Right lobe of liver (tissue), 4 donors: ENCODE results near the gene RPLP1.

GRCh38 chr15:68430787-68431502, 1.0 kb downstream of the ITGA11 start:
- PRO-cap, 4 experiments, result no peak in any of the 4 experiments
- RAMPAGE, long total RNA, 2 experiments, result no peak in any of the 2 experiments

DNA sequence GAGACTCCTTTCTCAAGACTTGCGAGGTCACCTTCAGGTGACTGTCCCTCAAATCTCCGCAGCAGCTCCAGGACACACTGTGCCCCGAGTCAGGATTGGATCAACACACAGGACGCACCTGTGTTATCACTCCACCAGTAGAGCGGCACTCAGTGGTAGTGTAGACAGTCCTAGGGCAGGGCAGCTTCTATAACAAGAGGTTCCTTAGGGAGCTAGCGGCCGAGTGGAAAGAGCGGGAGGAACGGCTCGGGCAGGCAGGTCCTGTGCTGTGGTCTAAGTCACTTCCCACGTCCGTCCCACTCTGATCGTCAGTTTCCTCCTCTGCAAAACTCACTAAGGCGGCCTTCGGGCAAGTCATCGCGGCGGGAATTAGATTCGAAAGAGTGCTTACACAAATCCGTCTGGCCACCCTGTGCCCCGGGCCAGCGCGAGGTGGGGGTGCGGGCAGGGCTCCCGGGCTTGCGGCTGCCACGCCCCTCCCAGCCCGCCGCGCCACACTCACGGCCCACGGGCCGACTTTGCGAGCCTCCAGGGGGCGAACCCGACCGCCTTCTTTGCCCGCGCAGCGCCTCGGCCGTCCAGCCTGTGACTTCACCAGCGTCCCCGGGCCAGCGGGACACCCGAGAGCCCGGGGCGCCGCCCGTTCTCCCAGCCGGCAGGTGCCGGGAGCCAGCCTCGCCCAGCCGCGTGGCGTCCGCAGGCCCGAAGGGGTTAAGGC, 555 bp upstream of the CORO2B start:
- PRO-cap, 4 experiments, result no peak in any of the 4 experiments
- RAMPAGE, long total RNA, 2 experiments, result no peak in any of the 2 experiments

- PRO-cap, 4 experiments, result no peak in any of the 4 experiments
- RAMPAGE, long total RNA, 2 experiments, result no peak in any of the 2 experiments
Observed at GRCh38 chr15:68614299-68615581, 35.9 kb downstream of the CORO2B start.

- PRO-cap, 4 experiments, result no peak in any of the 4 experiments
- RAMPAGE, long total RNA, 2 experiments, result no peak in any of the 2 experiments
Observed at GRCh38 chr15:68696803-68697002, 117.9 kb downstream of the CORO2B start.

DNA sequence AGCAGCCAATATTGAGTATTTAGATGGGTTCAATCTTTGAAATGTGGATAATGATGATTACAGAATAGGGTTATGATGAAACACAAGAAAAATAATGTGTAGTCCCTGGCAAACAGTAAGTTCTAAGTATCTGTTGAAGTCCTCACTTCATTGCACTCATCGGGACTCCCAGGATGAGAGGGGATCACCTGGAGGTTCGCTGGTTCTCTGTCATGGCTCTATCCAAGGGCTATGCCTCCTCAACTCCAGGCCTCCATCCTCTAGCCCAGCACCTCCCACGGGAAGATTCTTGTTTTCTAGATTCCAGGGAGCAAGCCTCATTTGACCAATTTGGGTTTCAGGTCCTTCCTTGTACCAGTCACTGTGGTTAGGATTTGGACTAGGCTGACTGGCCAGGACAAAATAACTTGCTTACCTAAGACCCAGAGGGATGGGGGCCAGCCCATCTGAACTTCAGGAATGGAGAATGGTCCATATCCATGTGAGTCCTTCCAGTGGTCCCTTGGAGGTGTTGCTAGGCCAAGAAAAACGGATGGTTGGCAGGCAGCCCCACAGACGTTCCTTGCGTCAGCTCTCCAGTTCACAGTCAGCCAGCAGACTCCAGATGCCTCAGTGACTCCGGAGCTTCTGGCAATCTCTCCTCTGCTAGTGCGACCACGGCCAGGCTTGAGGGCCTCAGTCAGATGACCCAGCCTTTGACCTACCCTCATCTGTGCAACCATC, 45.3 kb downstream of the ANP32A start:
- PRO-cap, 4 experiments, result no peak in any of the 4 experiments
- RAMPAGE, long total RNA, 2 experiments, result no peak in any of the 2 experiments

GRCh38 chr15:68775943-68776310, 44.8 kb downstream of the ANP32A start:
- PRO-cap, 4 experiments, result no peak in any of the 4 experiments
- RAMPAGE, long total RNA, 2 experiments, result no peak in any of the 2 experiments

DNA sequence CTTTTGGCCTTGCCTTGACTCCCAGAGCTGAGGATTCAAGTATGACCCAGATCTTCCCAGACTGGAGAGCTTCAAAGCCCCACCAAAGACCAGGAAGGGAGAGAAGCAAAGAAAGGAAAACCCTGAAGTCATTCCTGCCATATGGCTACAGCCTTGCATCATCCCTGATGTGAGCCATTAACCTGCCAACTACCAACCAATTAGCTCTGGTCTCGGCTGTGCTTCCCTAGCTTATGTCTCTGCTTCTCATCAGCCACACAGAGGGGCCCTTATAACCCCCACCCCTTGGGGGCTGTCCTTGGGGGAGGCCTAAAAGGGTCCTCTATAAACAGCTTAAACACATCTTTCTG, 52.7 kb downstream of the NOX5 start:
- PRO-cap, 4 experiments, result no peak in any of the 4 experiments
- RAMPAGE, long total RNA, 2 experiments, result no peak in any of the 2 experiments

DNA sequence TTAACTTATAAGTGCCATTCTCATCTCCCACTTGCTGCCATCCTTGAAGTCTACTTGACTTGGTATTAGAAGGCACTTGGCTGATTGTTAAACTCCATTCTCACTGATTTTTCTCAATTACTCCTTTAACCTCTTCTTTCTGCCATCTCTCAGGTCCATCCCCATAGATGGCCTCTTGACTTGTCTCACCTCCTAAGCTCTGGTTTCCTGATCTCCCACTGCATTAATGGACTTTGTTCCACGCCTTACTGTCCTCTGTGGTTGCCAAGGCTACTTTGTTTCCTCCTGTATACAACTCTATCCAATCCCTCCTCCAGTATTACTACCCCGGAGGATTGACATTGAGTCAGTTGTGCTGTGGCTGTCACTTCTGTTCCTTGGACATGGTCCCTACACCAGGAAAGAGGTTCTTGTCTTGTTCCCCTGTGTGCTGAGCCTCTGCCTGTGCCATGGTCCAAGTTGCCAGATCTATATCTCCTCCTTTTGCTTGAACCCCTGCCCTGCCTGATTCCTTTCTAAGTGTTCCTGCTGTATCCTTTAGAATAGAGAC, 10.6 kb upstream of the GLCE start:
- PRO-cap, 4 experiments, result no peak in any of the 4 experiments
- RAMPAGE, long total RNA, 2 experiments, result no peak in any of the 2 experiments

DNA sequence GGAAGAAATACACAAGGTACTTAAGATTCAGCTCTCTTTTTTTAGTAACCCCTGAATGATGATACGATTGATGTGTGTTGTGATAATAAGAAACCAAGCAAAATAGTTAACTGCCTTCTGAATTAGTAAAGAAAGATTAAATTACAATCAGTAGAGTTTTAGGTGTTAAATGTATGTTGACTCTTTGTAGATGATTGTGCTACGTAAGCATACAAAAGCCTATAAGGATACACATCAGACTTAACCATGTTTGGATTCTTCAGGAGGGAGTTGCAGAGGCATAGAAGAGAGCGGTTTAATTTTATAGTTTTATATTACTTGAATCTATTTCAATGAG, 2.9 kb downstream of the GLCE start:
- PRO-cap, 4 experiments, result no peak in any of the 4 experiments
- RAMPAGE, long total RNA, 2 experiments, result no peak in any of the 2 experiments

GRCh38 chr15:69452254-69453261, at the start of gene RPLP1:
Gene RPLP1, plus strand, starts transcription at chr15:69452818.
- PRO-cap, 4 experiments, result peak in 4 of 4 experiments; most common plus-strand start chr15:69452817 (in 2); most common minus-strand start chr15:69452690 (in 2)
- RAMPAGE, long total RNA, 2 experiments, result start-site peak on the plus strand in 2 of 2 experiments, at chr15:69452816-69452848 at its widest, 2,899 to 6,789 reads per replicate

GRCh38 chr15:69484709-69485230, 32.2 kb downstream of the RPLP1 start:
- PRO-cap, 4 experiments, result no peak in any of the 4 experiments
- RAMPAGE, long total RNA, 2 experiments, result no peak in any of the 2 experiments

DNA sequence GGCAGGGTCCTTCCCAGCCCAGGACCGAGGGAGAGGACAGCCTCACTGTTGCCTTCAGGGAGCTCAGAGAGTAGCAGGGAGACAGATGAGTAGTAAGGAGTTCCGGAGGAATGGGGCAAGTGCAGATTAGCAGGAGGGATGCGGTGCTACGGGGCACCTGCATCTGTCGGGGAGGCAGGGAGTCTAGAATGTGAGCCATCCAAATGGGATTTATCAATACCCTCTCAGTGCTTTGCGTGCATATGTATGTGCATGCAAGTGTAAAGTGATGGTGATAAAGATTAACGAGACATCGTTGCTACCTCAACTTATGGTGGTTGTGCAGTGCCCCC, 35.5 kb downstream of the RPLP1 start:
- PRO-cap, 4 experiments, result peak in 1 of 4 experiments; most common plus-strand start position 129 of the sequence (in 1)
- RAMPAGE, long total RNA, 2 experiments, result no peak in any of the 2 experiments

GRCh38 chr15:69499888-69500248, 47.2 kb downstream of the RPLP1 start:
- PRO-cap, 4 experiments, result no peak in any of the 4 experiments
- RAMPAGE, long total RNA, 2 experiments, result no peak in any of the 2 experiments

DNA sequence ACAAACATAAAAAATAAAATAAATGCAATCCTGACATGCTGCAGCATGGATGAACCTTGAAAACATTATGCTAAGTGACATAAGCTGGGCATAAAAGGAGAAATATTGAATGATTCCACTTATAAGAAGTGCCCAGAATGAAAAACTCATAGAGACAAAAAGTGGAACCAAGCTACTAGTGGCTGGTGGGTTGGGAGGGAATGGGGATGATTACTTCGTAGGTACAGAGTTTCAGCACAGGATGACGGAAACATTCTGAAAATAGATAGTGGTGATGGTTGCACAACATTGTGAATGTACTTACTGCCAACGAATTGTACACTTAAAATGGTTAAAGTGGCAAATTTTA, 93.5 kb downstream of the RPLP1 start:
- PRO-cap, 4 experiments, result peak in 3 of 4 experiments; most common minus-strand start position 202 of the sequence (in 3)
- RAMPAGE, long total RNA, 2 experiments, result no peak in any of the 2 experiments

GRCh38 chr15:69561556-69562535, 109.2 kb downstream of the RPLP1 start:
- PRO-cap, 4 experiments, result peak in 4 of 4 experiments; most common plus-strand start chr15:69561717 (in 2); most common minus-strand start chr15:69562471 (in 3)
- RAMPAGE, long total RNA, 2 experiments, result start-site peak on the plus strand in 2 of 2 experiments, at chr15:69561714-69561839 at its widest, 18 to 71 reads per replicate

DNA sequence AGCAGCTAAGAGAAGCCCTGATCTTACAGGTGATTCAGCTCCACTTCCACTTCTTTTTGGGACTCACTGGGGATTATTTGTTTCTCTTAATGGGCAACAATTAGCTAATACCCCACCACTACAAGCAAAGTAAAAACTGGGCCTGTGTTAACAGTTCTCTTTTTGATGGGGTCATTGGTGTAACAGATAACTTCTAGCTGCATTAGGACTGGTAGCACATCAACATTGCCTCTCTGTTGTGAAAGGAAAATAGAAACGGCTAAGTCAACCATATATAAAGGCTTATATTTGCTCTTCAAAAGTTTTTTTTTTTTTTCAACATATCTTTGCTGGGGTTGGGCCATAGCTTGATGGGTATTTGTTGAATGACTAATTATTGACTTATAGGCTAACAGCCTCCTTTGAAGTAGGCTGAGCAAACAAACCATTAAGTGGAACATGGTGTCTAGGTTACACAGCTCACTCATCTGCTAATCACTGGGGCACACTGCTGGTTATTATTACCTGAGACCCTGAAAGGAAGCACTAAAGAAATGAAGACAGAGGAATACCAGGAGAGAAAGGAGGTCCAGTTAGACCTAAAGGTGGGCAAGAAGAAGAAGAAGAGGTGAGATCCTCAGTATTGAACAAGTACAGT, 139.2 kb downstream of the RPLP1 start:
- PRO-cap, 4 experiments, result no peak in any of the 4 experiments
- RAMPAGE, long total RNA, 2 experiments, result no peak in any of the 2 experiments

DNA sequence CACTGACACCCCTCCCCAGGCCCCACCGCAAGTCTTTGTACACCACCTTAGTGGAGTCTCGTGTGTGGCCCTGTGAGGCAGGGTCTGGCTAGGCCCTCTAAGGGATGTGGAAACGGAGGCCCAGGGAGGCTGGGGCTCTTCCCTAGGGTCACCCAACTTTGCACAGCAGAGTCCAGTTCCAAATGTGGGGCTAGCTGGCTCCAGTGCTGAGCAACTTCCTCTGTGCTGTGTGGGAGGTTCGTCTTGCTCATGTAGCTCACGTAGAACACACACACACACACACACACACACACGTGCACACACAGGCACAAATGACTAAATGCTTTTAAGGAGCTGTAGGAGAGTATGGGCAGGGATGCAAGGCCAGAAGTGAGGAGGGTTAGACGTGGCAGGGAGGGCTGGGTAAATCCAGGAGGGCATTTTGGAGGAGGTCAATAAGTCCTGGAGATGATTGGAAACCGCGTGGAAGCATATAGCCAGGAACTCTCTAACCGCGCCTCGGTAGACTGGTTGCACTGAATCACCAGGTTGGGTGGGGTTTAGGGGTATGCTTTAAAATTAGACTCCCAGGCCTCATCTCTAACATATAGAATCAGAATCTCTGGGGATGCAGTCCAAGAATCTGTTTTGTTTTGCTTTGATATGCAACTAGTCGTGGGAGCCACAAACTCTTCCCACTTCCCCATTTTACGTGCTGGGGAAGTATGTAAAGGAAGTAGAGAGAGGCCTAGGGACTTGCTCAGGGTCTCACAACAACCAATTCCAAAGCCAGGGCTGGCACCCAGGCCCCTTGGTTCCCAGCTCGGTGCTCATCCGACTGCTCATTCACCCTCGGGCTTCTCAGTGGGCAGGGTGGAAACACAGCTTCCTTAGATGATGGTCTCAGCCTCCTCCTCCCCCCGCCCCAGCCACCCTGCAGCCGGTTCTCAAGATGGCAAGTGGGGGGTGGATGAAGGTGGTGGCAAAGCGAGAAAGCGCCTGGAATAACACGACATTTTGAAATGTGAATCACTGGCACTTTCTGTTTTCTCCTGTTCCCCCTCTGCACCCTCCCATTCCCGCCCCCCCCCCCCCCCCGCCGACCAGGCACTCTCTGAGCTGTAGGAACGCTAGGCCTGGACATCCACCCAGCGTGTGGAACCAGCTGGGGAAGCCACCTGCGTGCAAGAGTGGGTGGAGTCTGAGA, 214.2 kb downstream of the RPLP1 start:
- PRO-cap, 4 experiments, result peak in 3 of 4 experiments; most common plus-strand start position 340 of the sequence (in 1); most common minus-strand start position 160 of the sequence (in 2)
- RAMPAGE, long total RNA, 2 experiments, result no peak in any of the 2 experiments

DNA sequence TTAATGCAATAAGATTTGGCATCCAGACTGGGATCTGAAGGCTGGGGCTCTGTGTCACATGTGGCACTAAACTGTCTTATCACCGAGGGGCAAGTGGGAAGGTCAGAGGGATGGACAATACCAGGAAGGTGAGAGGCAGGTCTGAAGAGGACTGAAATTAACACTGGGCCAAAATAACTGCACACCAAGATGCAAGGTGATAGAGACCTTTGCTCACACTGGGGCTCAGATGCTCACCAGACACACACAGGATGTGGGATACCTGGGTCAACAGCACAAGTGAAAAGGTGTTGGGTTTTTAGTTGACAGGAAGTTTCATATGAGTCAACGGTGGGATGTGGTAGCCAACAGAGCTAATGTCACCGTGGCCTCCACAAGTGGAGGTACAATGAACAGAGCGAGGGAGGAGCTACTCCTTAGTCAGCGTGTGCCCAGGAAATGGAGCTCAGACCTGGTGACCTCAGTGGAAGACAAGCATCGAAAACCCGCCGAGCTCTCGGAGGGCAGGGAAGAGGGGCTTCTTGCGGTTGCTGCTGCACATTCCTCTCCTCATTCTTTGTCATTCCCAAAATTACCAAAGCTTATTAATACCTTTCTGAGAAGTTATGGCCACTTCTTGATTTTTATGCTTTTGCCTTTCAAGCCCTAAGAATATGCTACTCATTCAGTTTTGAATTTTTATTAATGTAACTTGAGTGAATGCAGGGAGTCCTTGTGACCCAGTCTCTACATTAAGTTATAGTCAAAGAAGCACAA, 261.6 kb downstream of the RPLP1 start:
- PRO-cap, 4 experiments, result peak in 3 of 4 experiments; most common plus-strand start position 448 of the sequence (in 3); most common minus-strand start position 253 of the sequence (in 1)
- RAMPAGE, long total RNA, 2 experiments, result no peak in any of the 2 experiments

GRCh38 chr15:70048613-70049270, 49.0 kb downstream of the TLE3 start:
- PRO-cap, 4 experiments, result peak in 1 of 4 experiments; most common minus-strand start chr15:70049163 (in 1)
- RAMPAGE, long total RNA, 2 experiments, result no peak in any of the 2 experiments

DNA sequence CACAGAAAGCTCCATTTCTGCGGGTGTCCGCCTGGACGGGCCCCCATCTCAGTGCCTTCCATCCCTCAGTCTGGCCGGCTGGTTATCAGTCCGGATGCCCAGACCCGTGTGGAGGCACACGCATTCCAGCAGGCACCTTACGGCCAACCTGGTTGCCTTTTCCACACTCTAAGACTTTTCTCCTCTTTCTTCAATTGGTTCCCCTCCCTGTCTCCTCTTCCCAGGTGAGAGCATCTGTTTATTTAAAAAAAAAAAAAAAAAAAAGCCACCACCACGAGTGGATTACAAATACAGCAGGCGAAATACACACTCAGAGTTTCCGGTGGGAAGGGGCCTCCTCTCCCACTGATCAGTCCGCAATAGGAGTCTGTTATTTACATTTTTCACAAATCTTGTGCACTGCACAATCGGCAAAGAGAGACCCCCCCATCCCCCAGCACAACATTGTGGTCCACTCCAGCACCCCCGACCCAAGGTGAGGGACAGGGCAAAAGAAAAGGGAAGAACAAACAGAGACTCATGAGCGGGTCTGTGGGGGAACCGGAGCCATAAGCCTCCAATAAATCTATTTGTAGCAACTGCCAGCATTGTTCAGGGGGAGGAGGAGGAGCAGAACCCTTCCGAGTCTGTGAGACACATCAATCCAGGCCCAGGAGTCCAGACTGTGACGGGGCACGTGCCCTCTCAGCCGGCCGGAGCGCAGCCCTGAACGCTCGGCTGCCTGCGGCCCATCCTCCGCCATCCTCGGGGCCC, 48.3 kb downstream of the TLE3 start:
- PRO-cap, 4 experiments, result no peak in any of the 4 experiments
- RAMPAGE, long total RNA, 2 experiments, result no peak in any of the 2 experiments